HTR-8/SVneo (cell line): ENCODE results near the genes SMARCA4, KANK2, RAB3D and ZNF491.

GRCh38 chr19:10867914-10868433 lies 3.4 kb upstream of the CARM1 start:
- RRBS = no CpG with 5 or more reads among the region's 5 CpGs

GRCh38 chr19:10874051-10874718 lies 2.8 kb downstream of the CARM1 start:
- RRBS = no CpG with 5 or more reads among the region's 3 CpGs

DNA sequence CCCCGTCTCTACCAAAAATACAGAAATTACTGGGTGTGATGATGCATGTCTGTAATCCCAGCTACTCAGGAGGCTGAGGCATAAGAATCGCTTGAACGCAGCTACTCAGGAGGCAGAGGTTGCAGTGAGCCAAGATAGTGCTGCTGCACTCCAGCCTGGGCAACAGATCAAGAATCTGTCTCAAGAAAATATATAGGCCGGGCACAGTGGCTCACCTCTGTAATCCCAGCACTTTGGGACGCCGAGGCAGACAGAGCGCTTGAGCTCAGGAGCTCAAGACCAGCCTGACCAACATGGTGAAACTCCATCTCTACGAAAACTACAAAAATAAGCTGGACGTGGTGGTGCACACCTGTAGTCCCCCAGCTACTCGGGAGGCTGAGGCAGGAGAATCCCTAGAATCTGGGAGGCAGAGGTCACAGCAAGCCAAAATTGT lies 26.7 kb downstream of the YIPF2 start:
- RRBS = no CpG with 5 or more reads among the region's 10 CpGs

DNA sequence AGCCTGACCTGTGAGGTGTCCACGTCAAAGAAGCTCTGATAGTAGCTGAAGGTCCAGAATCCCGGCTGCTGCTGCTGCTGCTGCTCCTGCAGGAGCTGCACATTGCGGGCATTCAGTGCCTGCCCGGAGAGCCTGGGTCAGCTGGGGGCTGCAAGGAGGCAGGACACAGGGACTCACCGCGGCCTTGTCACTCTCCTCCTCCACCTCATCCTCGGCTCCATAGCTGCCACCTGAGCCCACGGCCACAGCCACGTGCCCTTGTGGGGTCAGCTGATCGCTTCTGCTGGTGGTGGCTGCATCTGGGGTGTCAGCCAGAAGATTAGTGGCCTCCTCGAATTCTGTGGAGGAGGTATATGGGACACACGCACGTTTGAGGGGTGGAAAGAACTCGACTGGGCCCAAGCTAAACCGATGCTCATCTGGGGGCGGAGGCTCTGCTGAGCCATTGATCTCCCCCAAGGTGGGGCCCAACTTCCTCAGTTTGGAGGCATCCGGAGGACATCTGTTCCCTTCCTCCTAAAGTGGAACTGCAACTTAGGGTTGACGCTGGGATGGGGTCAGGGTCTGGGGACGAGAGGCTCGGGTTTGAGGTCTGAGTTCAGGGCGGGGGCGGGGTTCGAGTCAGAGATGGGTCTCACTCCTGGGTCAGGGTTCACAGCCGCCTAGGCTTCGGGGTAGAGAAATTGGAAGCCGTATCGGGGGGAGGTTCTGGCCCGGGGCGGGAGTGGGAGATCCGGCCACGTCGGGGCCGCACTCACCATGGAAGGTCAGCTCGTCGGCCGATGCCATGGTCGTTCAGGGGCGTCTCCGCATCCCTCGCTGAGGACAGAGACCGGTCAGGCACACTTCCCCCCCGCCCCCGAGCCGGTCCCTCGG lies 579 bp downstream of the YIPF2 start:
- RRBS = 23% methylated on average over 13 of the region's 45 CpGs

DNA sequence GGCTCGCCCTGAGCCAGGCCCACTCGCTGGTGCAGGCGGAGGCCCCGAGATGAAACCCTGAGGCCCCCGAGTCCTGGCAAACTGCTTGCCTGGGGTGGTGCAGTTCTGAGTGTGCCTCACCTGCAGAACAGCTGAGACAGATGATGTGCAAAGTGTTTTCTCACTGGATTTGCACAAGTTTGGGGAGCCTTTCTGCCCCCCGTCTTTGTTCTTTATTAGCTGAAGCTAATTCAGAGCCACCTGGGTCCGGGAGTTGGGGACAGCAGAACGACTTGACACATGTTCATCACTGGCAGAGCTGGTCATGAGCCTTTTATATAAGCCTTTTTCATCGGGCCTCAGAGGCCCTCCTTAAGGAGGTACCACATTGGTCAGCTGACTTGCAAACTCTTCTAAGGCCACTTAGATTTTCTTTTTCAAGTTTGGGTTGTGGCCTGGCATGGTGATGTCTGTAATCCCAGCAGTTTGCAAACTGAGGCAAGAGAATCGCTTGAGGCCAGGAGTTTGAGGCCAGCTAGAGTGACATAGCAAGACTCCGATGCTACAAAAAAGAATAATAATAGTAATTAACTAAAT lies 1.1 kb downstream of the TIMM29 start:
- RRBS = no CpG with 5 or more reads among the region's 11 CpGs

GRCh38 chr19:10960620-10960776 lies 332 bp upstream of the SMARCA4 start:
- RRBS = 1% methylated on average over 17 of the region's 24 CpGs

GRCh38 chr19:10960777-10961937 lies at the start of gene SMARCA4:
Gene SMARCA4 (plus strand): TSS chr19:10961030.
- RRBS = 1% methylated on average over 70 of the region's 150 CpGs

DNA sequence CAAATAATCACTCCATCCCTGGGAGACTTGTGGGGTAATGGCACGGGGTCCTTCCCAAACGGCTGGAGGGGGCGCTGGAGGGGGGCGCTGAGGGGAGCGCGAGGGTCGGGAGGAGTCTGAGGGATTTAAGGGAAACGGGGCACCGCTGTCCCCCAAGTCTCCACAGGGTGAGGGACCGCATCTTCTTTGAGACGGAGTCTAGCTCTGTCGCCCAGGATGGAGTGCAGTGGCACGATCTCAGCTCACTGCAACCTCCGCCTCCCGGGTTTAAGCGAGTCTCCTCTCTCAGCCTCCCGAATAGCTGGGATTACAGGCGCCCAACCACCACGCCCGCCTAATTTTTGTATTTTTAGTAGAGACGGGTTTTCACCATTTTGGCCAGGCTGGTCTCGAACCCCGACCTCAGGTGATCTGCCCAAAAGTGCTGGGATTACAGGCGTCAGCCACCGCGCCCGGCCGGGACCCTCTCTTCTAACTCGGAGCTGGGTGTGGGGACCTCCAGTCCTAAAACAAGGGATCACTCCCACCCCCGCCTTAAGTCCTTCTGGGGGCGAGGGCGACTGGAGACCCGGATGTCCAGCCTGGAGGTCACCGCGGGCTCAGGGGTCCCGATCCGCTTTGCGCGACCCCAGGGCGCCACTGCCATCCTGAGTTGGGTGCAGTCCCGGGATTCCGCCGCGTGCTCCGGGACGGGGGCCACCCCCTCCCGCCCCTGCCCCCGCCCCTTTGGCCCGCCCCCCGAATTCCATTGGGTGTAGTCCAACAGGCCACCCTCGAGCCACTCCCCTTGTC lies 626 bp downstream of the LDLR start:
- RRBS = 2% methylated on average over 9 of the region's 51 CpGs

DNA sequence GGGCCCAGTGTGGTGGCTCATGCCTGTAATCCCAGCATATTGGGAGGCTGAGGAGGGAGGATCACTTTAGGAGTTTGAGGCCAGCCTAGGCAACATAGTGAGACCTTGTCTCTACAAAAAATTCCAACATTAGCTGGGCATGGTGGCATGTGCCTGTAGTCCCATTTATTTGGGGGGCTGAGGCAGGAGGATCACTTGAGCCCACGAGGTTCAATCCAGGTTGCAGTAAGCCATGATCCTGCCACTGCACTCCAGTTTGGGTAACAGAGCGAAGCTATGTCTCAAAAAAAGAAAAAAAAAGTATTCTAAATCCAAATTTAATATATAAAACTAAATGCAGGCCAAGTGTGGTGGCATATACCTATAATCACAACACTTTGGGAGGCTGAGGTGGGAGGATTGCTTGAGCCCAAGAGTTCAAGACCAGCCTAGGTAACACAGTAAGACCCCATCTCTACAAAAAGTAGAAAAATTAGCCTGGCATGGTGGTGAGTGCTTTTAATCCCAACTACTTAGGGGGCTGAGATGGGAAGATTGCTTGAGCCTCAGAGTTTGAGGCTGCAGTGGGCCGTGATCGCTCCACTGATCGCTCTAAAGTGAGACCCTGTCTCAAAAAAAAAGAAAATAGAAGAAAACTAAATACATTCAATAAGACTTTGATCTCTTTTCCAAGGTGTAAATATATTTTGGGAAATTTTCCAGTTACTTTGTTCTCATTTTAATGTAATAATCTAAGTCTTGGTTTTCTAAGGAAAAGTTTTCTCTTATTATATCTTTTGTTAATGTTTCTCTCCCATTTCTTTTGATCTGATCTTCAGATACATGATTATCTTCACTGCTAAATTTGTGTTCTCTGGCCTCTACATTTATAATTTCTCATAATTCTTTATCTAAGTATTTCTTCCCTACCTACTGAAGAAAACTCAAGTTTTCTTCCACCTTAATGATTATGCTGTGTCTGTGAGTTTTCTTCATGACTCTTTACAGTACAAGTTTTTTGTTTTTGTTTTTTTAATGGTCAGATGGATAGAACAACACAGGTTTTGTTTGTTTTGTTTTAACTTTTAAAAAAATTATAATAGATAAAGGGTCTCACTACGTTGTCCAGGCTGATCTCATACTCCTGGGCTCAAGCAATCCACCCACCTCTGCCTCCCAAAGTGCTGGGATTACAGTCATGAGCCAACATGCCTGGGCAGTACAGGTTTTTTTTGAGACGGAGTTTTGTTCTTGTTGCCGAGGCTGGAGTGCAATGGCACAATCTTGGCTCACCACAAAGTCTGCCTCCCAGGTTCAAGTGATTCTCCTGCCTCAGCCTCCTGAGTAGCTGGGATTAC lies 9.6 kb downstream of the LDLR start:
- RRBS = no CpG with 5 or more reads among the region's 8 CpGs

DNA sequence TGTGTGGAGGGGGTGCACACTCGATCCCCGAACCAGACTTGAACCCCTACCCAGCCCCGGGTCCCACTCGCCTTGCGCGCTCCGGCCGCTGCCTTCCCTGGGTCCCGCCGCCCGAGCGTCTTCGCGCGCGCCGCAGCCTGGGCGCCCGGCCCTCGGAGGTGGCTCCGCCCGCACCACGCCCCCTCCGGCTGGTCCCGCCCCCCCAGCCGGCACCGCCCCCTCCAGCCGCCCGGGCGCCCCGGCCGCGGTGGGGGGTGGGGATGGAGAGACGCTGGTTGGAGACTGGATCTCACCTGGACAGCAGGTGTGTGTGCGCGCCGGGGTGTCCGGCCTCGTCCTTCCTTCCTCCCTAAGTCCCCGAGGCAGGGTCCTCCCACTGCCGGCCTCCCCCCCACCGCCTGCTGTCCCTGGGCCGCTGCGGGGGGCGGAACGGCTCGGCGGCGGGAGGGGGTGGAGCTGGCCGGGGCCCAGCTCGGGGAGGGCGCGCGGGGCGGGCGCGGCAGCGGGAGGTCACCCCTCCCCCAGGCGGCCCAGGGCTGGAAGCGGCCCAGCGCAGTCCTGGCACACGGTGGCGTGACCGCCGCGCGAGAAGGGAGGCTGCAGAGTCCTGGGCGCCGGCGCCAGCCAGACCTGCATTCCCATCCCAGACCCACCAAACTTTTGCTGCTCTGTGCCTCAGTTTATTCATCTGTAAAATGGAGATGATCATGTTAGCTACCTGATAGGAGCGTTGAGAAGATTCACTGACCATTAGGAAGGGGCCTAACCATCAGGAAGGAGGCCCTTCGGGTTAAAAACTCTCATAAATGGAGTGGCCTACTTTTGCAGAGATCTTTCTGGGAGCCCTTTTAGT lies at the start of gene KANK2:
TSS of gene KANK2 (minus strand) at position 132 of the 853 bp plus-strand sequence.
- RRBS = 2% methylated on average over 34 of the region's 72 CpGs

DNA sequence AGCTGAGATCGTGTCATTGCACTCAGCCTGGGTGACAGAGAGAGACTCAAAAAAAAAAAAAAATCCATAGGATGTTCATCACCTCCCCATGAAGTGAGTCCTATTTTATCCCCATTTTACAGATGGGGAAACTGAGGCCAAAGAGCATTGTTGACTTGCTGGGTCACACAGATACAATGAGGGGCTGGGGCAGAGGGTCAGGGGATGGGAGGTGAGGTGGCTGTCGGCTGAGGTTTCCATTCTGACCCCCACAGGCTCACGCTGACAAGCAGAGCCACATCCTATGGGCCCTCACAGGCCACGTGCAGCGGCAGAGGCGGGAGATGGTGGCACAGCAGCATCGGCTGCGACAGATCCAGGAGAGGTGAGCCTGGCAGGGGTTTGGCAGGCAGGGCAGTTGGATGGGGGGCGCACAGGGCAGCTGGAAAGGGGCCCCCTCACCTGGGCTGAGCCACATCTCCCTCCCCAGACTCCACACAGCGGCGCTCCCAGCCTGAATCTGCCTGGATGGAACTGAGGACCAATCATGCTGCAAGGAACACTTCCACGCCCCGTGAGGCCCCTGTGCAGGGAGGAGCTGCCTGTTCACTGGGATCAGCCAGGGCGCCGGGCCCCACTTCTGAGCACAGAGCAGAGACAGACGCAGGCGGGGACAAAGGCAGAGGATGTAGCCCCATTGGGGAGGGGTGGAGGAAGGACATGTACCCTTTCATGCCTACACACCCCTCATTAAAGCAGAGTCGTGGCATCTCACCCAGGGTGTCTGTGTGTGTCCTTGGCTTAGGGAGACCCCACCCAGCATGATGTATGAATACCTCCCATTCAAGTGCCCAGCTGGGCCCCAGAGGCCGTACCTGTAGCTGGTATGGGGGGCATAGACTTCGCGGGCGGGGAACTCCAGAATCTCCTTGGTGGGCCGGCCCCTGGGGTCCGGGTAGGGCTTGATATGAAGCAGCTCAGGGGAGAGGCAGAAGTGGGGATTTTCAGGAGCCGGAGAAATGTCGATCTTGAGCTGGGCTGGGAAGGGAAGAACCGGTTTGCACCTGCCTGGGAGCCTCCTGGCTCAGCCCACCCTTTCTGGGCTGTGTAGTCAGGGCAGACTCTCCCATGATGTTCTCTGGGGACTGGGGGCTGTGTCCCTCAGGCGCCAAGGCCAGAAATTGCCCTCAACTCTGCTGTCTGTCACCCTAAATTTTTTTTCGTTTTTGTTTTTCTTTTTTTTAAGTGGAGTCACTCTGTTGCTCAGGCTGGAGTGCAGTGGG lies 2.2 kb downstream of the ANGPTL8 start:
- RRBS = 93% methylated on average over 3 of the region's 29 CpGs

- RRBS = no CpG with 5 or more reads among the region's 24 CpGs
These were observed 571 bp downstream of the RAB3D start for GRCh38 chr19:11338773-11339398.

GRCh38 chr19:11339399-11340037 lies at the start of gene RAB3D:
Gene RAB3D (minus strand): TSS chr19:11339657.
- RRBS = 5% methylated on average over 8 of the region's 42 CpGs

DNA sequence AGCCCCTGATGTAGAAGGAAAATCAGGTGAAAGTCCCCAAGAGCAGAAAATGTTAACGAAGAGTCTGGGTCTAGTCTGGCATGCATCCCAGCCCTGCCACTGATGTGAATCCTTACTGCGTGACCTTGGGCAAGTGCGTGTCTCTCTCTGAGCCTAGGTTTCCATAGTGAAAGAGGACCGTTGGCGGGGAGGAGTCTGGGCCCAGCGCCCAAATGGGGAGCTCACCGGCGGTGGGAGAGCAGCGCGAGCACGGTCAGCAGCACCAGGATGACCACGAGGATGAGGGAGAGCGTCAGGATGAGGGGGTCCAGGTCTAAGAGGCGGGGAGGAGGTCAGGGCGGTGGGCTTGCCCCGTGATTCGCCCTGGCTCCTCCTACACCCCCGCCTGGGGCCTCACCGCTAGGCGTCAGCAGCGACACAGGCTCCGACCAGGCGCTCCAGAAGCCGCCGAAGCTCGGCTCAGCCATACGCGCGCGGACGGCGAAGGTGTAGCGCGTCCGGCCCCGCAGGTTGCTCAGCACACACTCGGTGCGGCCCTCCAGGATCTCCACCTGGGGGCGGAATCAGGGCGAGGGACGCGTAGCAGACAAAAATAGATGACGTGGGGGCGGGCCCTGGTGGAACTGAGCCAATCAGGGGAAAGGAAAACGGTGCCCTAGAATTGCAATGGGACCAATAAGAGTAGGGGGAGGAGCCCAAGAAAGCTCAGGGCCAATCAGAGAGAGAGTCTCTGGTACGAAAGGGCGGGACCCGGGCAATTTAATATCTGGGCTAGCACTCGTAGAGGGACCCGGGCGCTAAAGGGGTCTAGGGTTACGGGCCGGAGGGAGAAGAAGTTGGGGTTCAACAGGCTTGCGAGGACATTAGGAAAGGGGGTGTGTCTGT lies 3.2 kb downstream of the EPOR start:
- RRBS = under 1% methylated on average over 4 of the region's 54 CpGs

DNA sequence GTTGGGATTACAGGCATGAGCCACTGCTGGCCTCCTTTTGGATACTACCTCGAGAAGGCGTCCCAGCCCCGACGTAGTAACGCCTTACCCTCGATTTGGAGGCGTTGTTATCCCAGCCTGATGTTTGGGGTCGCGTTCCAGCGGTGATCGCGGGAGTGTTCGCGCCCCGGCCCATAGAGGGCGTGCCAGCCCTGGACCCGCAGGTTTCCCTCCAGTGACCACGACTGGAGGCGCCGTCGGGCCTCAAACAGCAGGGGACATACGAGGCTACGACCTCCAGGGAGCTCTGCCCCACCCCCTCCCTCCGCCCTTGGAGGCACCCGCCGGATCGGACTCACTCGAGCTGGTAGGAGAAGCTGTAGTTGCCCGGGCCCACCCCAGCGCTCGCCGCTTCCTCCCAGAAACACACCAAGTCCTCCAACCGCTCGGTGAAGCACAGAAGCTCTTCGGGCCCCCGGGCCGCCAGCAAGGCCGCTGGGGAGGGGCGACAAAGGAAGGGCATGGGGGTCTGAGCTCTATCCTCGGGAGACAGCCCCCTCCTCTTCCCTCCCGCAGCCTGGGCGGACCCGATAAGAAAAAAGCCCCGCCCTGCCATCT lies 1.3 kb downstream of the EPOR start:
- RRBS = 18% methylated on average over 9 of the region's 44 CpGs

DNA sequence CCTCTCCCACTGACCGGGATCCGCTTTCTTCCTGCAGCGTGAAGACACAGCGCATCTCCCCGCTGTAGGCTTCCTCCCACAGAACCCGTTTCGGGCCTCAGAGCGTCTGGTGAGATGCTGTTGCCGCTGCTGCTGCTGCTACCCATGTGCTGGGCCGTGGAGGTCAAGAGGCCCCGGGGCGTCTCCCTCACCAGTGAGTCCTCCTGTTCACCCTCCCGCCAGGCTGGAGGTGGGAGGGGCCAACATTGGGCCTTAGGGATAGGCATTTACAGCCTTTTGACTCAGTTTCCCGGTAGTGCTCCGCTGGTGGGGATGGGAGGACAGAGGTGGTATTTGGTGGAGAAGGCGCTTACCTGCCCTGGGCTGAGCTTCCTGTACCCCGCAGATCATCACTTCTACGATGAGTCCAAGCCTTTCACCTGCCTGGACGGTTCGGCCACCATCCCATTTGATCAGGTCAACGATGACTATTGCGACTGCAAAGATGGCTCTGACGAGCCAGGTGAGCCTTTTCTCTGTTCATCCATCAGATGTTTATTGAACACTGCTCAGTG lies 646 bp downstream of the PRKCSH start:
- RRBS = 11% methylated on average over 3 of the region's 23 CpGs

DNA sequence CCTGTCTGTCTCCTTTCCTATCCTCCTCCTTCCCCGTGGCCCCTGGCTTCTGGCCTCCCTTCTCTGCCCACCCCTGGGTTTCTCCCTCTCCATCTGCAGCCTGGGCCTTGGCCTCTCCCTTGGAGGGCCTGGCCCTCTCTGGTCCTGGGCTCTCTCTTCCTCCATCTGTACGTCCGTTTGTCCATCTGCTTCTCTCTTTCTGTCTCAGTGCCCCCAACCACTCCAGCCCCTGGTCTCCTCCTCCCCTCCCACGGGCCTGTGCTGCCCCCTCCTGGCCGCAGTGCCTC lies 11.2 kb downstream of the PRKCSH start:
- RRBS = no CpG with 5 or more reads among the region's 5 CpGs

DNA sequence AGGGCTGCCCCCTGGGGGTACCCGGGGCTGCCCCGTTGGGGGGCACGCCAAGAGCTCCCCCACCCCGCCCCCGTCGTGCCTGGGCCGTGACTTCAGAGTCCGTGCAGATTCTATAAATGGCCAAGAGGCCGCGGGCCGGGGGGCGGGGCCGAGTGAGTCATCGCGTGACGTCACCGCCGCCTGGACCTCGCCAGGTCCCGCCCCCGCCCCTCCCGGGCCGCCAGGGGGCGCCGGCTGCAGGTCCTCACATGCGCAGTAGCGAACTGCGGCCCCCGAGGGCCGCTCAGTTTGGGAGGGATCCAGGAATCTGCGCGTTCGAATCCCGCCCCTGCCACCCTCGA lies 2.7 kb upstream of the CNN1 start:
- RRBS = 2% methylated on average over 20 of the region's 35 CpGs

- RRBS = 2% methylated on average over 16 of the region's 62 CpGs
These were observed 44.1 kb downstream of the ZNF823 start for GRCh38 chr19:11694446-11695299.

DNA sequence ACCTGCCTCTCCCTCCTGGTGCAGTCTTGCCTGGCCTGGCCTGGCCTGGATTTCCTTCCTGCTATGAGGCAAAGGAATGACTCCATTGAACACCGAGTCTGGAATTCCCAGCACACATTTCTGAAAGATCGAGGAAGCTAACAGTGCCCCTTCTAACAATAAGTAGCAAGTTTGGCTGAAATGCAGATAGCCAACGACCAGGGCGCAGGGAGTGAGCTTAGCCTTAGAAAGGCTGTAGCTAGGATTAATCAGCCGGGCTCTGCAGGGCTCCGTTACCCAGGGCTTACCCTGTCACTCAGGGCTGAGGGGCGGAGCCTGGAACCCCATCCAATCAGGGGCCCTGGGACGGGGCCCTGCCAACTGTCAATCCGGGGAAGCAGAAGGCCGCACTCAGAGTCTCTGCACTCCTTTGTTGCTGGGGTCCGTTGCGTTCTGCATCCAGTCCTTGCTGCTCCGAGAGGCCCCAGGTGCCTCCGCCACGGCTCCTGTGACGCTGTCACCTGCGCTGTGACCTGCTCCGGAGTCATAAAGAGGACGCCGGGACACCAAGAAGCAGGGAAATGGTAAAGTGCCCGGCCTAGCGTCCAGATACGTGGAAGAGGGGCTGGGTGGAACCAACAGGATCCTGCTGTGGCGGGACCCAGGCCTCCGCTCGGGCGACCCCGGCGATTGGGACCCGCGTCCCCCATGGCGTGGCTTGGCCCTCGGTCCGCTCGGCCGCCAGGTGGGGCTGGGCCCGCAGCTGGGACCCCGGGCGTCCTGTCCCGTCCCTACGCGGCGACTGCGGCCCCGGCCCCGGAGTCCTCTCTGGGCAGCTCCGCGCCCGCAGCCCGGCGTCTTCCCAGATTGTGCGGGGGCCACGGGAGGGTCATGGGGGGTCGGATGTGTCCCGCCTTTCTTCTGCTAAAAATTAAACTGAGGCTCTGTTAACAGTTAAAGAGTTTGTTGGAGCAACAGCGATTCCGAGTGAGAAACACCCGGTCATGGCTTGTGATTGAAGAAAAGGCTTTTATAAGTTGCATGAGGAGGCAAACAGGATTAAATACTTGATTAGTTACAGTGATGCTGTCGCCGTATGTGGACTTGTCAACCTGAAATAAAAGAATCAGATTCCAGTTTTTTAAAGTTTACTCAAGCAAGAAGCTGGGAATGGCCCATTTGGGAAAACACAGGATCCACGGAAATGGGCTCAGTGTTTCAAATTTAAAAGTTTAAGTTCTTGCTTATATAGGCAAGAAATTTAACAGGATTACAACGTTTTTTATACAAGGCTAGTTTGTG lies at the start of gene ZNF491:
TSS of gene ZNF491 (plus strand) at position 359 of the 1,281 bp plus-strand sequence.
- RRBS = 3% methylated on average over 20 of the region's 62 CpGs